Umbilical cord (tissue), 2 donors: ENCODE measurements around the genes PAM16 and MGRN1.

- RAMPAGE, long total RNA = no peak
Observed at GRCh38 chr16:3675539-3676038, 21.1 kb downstream of the DNASE1 start.

DNA sequence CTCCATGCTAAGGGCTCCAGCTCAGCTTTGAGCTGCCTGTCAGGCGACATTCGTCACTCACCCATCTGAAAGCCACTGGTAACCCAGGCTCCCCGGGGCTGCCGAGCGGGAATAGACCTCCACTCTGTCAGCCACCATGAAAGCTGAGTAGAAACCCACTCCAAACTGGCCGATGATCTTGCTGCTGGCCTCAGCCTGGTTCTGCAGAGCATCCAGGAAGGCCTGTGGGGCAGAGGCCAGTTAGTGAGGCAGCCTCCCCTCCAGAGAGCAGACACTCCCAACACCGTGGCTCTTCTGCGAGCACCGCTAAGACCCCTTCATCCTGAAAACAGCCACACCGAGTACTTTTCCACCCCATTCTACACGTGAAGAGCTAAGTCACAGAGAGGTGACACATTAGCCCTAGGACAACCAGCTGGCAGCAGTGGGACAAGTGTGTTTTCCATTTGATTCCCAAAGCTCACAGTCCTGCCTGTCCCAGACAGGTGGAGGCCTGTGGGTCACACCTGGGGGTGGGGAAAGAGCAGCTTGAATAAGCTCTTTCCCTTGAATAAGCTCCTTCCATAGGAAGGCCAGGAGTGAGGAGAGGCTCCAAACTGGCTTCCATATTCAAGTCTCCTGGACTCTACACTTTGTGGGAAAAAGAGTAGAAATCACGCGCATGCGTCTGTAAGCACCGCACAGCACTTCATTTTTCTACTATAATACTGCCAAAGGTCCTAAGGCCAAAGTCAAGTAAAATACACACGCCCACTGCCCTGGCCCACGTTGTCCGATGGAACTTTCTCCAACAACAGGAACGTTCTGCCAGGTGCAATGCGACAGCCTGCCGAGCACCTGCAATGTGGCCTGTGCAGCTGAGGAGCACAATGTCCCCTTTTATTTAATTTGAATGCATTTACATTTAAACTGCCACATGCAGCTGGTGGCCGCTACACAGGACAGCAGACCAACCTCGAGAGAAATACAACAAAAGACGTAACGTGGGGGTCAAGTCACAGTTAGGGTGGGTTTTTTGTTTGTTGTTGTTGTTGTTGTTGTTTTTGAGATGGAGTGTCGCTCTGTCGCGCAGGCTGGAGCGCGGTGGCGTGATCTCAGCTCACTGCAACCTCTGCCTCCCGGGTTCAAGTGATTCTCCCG is 23.3 kb downstream of the DNASE1 start:
- RAMPAGE, long total RNA = no peak

GRCh38 chr16:3736529-3737061 is 19.3 kb upstream of the TRAP1 start:
- RAMPAGE, long total RNA = no peak

DNA sequence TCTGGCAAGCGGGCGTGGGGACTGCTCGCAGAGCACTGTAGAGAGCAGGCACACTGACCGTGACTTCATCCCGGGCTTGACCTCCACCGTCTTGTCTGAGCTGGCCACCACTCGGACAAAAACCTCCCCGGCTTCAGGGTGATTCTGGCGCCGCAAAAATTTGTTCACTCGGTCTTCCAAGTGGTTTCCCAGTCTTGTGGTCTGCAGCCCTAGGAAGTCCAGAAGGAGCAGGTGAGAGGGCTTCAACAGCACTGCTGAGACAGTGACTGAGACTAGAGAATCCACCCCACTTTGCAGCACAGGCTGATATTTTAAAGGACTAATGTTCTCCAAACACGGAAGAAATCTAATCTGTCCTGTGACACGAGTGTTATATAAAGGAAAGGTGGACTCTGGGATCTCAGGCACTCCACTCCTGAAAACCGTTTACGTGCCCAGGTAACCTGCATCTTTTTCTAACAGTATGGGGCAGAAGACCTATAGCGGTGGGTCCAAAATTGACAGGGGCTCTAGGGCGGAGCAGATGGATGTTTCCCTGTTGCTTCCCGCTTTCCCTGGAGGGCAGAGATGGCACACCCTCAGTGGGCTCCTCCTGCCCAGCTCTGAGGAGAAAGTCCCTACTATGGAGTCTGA is 23.1 kb upstream of the TRAP1 start:
- RAMPAGE, long total RNA = no peak

DNA sequence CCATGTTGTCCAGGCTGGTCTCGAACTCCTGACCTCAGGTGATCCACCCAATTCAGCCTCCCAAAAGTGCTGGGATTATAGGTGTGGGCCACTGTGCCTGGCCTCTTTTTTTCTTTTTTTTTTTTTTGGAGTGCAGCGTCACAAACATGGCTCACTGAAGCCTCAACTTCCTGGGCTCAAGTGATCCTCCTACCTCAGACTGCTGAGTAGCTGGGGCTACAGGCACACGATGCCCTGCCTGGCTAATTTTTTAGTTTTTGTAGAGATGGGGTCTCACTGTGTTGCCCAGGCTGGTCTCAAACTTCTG is 65.2 kb upstream of the CREBBP start:
- RAMPAGE, long total RNA = no peak

DNA sequence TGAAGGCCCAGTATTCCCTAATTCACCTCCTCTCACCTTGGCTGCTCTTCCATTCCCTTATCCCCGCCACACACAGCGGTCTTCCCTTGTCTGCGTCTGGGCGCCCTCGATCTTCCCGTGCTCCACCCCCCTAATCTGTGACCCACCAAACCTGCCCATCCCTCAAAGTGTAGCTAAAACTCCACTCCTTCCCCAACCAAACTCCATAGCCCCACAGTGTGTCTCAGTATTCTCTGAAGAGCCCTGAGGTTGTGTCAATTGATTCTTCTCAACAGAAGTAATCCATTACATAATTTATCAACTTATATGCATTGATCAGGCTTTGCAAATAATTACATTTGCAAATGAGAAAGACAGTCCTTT is 57.1 kb downstream of the SRL start:
- RAMPAGE, long total RNA = no peak

DNA sequence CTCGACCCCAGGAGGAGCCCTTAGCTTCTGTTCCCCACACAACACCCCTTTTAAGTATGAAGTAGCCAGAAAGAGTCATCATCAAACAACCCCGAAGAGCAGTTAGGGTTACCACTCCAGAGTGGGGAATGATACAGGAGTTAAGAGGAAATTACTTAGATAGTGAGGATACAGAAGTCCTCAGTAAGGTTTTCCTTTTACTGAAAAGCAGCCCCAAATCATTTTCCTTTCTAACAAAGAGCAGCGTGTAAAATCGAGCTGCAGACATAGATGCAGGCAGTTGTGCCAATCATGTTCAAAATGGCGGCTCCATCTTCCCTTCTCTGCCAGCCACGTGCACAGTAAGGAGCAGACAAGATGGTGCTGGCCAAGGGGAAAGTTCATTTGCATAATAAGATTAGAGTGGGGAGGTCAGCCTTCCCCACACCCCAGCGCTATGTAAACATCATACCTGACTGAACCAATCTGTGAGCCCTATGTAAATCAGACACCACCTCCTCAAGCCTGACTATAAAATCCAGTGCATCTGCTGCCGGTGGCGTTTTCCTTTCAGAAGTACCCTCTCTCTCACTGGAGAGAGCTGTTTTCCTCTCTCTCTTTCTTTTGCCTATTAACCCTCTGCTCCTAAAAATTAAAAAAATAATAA is 2.4 kb upstream of the SRL start:
- RAMPAGE, long total RNA = no peak

- RAMPAGE, long total RNA = no peak
Observed at GRCh38 chr16:4262274-4262845, 10.5 kb downstream of the TFAP4 start.

- RAMPAGE, long total RNA = no peak
Observed at GRCh38 chr16:4273224-4273883, 531 bp upstream of the TFAP4 start.

DNA sequence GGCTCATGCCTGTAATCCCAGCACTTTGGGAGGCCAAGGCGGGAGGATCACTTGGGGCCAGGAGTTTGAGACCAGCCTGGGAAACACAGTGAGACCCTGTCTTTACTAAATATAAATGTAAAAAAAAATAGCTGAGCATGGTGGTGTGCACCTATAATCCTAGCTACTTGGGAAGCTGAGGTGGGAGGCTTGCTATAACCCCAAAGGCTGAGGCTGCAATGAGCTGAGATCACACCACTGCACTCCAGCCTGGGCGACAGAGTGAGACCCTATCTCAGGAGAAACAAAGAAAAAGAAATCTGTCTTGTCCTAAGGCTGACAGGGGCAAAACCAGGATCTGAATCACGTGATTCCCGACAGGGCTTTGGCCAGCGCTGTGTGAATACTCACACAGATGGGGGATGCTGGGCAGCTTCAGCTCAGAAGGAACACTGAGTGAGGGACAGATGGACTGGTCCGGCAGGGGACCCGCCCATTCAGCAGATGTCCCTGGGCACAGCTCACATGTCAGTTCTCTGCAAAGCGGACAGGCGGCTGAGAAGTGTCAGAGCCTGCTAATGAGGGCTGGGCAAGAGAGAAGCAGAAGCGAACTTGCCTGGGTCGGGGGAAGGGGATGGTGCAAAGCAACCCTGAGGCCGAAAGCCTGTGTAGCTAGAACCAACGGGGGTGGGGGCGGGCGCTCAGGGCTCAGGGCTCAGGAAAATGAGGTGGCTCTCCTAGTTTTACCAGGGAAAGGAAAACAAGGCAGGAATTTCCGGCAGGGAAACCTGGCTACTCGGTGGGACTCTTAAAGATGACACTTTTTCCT is 12.0 kb upstream of the GLIS2 start:
- RAMPAGE, long total RNA = no peak

DNA sequence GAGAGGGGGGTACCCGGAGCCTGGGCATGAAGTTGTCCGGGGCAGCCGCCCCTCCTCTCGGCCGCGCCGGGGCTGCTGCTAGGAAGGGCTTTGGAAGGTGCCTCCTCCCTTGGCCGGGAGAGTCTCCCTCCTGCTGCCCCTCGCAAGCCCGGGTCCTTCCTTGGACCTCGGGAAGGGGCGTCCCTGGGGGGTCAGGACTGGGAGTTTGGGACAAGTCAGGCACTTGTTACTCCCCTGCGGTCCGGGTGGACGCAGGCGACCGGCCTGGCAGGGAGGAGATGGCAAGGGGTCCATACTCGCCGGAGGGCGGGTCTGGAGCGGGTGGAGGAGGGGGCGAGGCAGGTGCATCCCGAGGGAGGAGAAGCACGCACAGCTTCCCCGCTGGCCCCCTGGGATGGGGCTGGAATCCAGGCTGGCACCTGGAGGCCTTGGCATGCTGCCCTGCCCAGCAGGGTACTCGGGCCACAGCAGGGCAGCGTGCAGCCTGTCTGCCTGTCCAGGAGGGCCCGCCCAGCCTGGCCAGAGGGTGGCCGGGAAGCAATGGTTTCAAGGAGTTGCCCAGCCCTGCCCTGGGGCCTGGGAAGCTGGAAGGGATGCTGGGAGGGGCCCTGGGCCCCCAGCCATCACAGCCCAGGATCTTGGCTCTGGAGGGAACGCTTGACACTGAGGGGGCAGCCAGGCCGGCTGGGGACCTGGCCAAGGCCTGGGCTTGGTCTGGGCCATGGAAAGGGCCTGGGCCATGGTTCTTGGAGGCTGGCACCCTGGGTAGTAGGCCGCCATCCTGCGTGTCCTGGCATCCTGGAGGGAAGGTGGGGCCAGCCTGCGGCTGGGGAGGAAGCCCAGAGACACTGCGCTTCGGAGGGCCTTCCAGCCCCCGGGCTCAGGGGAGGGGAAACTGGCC is 984 bp downstream of the GLIS2 start:
- RAMPAGE, long total RNA = no peak

- RAMPAGE, long total RNA = no peak
Observed at GRCh38 chr16:4344137-4344731, 6.9 kb downstream of the PAM16 start.

DNA sequence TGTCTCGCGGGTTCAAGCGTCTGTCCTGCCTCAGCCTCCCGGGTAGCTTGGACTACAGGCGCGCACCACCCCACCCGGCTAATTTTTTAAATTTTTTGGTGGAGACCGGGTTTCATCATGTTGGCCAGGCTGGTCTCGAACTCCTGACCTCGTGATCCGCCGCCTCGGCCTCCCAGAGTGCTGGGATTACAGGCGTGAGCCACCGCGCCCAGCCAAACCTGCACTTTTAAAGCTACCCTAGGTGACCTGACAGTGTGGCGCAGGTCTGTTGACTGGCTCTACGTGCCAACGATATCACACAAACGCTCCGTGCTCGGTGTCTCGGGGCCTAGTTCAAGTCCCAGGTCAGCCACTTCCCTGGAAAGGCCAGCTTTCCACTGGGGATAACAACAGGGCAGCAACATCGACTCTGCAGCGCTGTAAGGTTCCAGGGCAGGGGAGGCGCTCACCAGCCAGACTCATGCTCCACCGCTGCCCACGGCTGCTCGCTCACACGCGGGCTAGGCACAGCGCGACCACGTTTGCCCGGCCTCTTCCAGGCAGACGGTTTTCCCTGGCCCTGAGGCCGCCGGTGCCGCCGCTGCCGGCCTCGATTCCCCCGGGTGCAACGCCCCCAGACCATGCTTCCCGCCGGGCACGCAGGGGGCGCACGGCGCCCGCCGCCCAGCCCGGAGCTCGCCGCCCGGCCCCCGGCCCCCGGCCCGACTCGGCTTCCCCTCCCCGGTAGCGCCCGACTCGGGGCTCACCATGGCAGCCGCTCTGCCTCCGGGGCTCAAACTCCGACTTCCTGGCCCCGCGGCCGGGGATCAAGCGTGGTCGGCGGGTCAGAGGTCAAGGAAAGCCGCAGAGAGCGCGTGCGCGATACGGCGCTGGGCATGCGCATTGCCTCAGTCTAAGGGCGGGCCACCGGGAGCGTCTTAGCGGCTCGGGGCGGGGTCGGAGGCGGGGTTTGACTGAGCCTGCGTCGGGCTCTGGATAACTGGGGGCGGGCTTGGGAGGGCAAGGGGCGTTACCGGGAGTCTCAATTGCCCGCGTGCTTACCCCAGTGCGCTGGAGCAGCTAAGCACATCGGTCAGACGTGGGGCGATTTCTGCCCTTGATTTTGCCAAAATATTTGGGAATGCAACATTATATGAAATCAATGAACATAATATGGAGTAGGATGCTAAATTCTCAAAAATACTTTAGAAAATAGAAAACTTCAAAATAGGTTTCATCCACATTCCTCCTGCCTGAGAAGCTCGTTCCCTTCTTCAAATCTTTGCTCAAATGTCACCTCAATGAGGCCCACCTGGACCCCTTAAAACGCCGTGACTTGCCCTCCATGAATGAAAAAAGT is at the start of gene PAM16:
Gene PAM16 (minus strand): TSS at position 836 of the 1,339 bp plus-strand sequence.
- RAMPAGE, long total RNA = start-site peak on the minus strand centred at position 817 of the sequence, 33 bp wide, 65 and 85 reads in 2 replicates

DNA sequence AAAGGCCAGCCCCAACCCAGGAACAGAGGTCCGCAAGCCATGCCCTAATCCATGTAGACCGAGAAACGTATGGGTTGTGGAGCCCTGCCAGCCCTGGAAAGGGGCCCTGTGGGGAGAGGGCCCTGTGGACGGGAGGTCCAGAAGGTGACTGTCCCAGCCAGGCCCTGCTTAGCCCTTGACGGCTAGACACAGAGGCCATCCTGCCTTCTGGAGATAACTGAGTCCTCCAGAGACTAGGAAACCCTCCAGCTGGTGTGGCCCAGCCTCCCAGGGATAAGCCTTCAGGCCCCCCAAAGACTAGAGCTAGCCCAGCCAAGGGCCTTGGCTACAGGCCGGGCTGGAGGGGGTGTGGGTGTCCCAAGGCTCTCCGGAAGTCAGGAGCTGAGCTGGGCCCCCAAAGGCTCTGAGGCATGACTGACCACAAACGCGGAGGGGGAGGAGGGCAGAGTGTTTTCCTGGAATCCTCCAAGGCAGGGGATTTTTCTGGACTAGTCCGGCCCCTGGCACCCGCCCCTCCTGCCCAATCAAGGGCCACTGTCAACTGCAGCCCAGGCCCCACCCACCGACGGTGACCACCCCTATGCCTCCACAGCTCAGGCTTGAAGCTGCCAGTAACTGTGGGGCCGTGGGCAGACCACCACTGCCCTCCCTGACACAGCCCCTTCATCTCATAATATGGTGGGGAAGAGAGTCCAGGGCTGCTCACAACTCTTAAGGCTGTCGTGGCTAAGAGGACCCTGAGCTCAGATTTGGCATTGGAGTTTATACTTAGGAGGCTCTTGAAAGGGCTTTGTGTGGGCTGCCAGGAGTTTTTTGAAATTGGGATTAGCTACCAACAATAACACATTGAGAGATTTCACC is 887 bp upstream of the VASN start:
- RAMPAGE, long total RNA = no peak

DNA sequence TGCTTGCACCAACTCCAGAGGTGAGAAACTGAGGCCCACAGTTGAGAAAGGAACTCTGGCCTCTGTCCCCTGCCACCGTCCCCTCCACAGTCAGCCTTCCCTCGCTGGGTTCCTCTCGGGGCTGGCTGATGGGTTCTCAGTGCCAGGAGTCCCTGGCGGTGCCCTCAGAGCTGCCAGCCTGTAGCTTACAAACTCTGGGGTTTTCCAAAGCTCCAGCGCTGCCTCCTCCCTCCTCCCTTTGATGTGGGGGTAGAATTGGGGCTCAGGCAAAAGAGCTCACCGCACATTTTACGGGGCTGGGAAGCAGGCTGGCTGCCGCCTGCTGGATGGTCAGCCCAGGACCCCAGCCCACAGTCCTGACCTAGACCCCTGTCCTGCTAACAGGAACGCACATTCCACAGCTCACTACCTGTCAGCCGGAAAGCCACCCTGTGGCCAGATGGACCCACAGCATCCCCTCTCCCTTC is 5.9 kb downstream of the VASN start:
- RAMPAGE, long total RNA = no peak

- RAMPAGE, long total RNA = no peak
Observed at GRCh38 chr16:4393284-4393896, 21.7 kb downstream of the VASN start.

DNA sequence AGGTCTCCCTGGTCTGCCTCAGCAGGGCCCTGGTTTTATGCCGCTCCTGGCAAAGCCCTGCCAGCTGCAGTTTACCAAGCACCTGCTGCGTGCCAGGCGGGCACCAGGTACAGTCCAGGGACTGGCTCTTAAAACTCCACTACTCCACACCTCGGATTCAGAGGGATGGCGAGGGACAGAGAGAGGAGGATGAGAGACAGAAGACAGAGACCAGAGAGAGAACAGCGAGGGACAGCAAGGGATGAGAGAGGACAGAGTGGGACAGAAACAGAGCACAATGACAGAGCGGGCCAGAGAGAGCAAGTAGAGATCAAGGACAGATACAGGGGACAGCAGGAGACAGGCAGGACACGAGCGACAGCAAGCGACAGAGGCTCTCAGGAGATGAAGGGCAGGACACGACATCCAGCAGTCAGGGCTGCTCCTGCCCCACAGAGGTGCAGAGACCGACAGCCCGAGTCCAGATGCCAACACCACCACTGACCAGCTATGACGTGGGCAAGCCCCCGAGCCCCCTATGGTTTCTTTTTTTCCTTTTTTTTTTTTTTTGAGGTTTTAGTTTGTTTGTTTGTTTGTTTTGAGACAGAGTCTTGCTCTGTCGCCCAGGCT is 14.9 kb downstream of the CORO7 start:
- RAMPAGE, long total RNA = no peak

- RAMPAGE, long total RNA = no peak
Observed at GRCh38 chr16:4405762-4406281, 10.6 kb downstream of the CORO7 start.

DNA sequence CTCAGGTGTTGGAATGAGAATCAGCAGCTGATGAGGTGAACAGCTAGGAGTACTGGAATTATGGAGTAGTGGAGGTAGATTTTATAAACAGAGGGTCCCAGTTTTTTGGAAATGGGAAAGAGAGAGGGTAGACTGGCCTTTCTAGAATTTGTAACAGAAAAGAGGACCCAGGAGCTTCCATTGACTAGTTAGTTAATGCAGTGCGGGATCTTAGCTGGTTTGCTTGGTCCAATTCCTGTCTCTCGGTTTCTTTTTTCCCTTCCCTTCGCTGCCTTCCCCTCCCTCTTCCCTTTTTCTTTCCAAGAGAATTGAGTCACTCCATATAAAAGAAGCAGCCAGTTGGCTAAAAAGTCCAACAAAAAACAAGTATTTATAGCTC is 24.7 kb downstream of the HMOX2 start:
- RAMPAGE, long total RNA = no peak

DNA sequence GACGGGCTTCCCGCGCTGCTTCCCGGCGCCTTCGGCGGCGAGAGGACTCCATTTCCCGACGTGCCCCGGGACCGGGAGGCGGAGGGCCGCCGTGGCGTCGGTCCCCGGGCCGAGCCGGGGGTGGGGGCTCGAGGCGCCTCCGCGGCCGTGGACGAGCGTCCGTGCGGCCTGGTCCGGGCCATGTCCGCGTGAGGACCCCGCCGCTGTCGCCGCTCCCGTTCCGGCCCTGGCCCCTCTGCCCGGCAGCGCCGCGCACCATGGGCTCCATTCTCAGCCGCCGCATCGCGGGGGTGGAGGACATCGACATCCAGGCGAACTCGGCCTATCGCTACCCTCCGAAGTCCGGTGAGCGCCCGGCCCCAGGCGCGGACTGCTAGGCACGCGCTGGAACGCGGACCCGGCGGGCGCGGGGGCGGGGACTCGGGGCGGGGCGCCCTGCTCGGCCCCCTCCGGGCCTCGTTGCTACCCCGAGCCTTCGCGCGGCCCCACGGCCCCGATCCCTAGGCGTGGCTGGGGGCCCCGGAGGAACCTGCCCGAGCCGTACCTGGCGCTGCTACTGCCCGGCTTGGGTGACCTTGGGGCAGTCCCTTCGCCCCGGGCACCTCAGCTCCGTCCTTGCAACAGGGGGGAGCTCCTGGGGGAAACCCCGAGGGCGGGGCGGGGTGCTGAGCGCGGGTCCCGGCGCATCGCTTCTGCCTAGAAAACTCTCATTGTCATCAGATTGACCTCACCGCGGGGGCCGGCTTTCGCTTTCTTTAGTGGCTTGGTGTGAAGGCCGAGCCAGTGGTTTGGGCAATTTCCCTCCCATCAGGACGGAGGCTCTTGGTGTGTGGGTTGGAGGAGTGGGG is at the start of gene MGRN1:
Gene MGRN1 (plus strand): TSS at position 123 of the 848 bp plus-strand sequence.
- RAMPAGE, long total RNA = start-site peak on the plus strand centred at position 232 of the sequence, 199 bp wide, 8 and 83 reads in 2 replicates